Measurements from ENCODE around the genes CXCR5, H2AX and DPAGT1.

- RRBS = no CpG with 5 or more reads among the region's 17 CpGs
Observed at GRCh38 chr11:118438237-118439164, 2.2 kb downstream of the KMT2A start.

- RRBS = no CpG with 5 or more reads among the region's 3 CpGs
Observed at GRCh38 chr11:118495481-118495837, 31.8 kb upstream of the TTC36 start.

DNA sequence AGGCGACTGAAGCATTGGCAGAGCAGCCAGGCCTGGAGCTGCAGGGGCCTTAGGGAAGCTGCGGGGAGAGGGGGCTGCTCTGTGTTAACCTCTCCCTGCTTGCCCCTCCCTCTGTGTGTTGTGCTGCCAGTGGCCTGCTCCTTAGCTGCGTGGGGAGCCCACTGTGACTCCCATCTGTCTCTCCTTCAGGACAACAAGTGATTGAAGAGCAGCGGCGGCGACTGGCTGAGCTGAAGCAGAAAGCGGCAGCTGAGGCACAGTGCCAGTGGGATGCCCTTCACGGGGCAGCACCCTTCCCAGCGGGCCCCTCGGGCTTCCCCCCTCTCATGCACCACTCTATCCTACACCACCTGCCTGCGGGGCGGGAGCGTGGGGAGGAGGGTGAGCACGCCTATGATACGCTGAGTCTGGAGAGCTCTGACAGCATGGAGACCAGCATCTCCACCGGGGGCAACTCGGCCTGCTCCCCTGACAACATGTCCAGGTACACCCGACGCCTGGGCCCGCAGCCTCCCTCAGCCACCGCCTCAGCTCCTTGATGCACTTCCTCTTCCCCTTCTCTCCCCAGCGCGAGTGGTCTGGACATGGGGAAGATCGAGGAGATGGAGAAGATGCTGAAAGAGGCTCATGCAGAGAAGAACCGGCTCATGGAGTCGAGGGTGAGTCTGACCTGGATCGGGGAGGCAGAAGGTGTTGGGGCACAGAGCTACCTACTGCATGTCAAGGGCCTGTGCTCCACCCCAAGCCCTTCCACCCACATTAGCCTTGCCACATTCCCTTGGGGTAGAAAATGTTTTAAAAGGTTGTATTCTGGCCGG is 34.1 kb downstream of the TREH start:
- RRBS = no CpG with 5 or more reads among the region's 28 CpGs

DNA sequence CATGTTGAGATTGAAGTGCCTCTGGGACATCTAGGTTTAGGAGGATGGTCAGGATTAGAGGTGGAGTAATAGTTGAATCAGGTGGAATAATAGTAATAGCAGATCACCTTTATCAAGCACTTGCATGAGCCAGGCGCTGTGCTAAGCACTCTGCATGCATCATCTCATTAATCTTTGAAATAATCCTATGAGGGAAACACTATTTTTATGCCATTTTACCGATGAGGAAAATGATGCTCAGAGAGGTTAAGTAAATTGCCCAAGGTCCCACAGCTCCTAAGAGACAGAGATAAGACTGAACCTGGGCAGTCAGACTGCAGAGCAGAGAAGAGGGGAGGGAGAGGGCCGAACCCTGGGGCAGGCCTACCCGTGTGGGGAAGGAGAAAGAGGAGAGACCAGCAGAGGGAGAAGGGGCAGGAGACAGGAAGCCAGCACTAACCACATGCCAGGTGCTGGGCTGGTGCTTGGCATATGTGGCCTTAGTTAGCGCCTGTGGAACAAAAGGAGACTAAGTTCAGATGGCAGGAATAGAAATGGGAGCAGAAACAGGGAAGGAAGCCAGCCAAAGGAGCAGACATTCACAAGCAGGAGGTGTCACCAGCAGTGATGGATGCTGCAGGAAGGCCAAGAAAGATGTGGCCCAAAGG is 27.0 kb downstream of the TREH start:
- RRBS = no CpG with 5 or more reads among the region's 5 CpGs

GRCh38 chr11:118659240-118660048 is 20.0 kb downstream of the TREH start:
- RRBS = 2% methylated on average over 4 of the region's 30 CpGs

GRCh38 chr11:118700156-118700740 is 20.8 kb upstream of the TREH start:
- RRBS = no CpG with 5 or more reads among the region's 4 CpGs

DNA sequence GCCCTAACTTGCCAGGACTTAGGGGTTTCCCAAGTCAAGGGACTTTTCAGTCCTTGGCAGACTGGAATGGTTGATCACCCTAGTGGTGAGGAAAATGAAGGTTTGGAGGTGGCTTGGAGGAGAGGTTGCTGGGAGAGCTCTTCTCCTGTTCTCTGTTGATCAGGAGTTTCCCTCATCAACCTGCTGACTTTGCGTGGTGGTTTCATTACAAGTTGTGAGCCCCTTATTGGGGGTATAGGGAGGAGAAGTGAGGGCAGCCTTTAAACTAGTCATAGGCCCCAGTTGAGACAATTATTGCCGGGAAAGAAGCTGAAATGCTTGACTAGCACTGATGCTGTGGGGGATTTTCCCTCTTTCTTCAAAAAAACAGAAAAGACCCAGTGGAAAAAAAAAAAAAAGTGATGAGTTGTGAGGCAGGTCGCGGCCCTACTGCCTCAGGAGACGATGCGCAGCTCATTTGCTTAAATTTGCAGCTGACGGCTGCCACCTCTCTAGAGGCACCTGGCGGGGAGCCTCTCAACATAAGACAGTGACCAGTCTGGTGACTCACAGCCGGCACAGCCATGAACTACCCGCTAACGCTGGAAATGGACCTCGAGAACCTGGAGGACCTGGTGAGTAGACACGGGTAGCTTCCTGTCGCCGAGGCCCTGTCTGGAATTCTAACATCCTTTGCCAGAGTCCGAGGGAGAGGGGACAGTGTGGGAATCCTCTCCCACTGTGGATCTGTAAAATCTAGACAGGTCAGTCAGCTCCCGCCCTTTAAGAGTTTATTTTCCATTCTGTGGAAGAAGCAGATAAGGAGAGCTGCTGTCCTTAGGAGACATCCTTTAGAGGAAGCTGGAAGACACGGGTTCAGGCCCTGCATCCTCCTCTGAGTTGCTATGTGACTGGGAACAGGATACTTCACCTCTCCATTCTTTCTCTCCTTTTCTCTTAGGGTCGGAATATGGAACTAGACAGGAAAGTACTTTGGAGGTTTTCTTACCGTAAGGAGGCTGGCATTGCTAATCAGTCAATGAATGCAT is at the start of gene CXCR5:
Gene CXCR5, plus strand, starts transcription at position 514 of the 1,028 bp plus-strand sequence.
- RRBS = no CpG with 5 or more reads among the region's 20 CpGs

DNA sequence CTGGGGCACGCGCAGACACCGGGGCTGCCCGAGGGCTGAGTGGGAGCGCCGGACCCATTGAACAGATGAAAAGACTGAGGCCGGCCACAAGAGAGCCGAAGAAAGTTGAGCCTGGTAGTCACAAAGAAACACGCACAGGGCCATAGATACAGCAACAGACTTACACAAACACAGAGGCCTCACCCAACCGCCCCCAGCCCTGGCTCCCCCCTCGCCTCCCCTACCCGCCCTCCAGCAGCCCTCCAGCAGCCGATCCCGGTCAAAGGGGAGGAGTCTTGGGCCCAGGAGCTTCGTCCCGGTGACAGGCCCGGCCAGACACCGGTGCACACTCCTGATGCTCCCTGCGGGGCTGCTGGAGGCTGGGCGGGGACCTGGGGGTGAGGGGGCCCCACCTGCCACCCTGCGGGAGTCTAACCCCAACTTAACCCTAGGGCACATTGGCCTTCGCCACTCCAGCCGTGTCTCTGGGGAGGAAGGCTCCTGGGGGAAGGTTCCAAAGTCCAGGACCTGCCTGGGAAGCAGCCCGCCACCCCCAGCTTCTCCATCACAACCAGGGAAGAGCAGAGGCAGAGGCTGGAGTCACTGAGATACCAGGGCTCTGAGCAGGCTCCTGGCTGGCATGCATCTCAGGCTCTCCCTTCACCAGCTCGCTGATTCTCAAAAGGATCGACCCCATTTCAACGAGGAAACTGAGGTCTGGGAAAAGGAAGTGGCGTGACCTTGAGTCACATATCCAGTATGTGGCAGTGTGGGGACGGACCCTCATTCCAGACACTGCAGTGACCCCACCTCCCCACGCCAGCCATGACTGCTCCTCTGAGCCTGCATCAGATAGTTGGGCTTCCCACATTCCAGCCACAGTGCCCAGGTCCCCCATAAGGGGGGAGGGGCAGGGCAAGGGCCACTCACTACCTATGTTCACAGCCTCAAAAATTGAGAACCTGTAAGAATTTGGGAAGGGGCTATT is 14.5 kb downstream of the BCL9L start:
- RRBS = 2% methylated on average over 6 of the region's 30 CpGs

DNA sequence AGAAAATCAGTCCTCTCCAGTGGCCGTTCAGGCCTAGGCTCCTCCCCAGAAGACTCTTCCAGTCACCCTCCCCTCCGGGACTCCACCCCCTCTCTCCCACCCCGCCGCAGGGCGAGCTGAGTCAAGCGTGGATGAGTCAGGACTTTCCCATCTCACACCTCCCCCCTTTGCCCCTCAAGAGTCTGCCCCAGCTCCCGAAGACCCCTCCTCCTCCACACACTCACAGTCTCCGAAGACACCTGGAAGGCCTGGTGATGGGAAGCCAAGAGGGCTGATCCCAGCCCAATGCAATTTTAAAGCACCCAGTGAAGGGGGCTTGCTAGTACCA is 13.8 kb downstream of the BCL9L start:
- RRBS = no CpG with 5 or more reads among the region's 8 CpGs

DNA sequence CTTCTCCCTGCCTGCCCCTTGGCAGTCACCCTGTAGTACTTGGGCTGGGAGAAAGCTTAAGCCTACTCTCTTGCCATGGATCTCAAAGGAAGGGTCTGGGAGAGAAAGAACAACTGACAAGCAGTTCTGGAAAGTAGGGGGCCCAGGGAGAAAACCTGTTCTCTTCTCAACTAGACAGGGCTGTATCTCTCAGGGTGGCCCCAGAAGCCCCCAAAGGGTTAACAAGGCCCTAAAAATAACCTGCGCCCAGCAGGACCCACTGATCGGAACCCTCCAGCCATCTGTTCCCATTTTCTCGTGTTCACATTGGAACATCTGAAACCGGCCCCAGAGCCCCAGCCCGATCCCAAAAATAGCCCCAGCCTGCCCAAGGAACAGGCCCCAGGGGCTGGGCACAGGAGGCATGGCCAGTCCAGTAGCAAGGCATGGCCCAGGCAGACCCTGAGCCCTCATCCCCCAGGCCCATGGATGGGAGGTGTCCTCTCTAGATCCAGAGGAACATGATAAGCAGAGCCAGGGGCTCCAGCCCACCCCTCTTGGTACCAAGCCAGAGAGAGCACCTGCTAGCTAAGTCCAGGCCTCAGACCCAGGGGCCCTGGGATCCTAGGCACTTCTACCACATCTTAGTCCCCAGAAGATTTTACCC is 9.9 kb downstream of the BCL9L start:
- RRBS = no CpG with 5 or more reads among the region's 5 CpGs

DNA sequence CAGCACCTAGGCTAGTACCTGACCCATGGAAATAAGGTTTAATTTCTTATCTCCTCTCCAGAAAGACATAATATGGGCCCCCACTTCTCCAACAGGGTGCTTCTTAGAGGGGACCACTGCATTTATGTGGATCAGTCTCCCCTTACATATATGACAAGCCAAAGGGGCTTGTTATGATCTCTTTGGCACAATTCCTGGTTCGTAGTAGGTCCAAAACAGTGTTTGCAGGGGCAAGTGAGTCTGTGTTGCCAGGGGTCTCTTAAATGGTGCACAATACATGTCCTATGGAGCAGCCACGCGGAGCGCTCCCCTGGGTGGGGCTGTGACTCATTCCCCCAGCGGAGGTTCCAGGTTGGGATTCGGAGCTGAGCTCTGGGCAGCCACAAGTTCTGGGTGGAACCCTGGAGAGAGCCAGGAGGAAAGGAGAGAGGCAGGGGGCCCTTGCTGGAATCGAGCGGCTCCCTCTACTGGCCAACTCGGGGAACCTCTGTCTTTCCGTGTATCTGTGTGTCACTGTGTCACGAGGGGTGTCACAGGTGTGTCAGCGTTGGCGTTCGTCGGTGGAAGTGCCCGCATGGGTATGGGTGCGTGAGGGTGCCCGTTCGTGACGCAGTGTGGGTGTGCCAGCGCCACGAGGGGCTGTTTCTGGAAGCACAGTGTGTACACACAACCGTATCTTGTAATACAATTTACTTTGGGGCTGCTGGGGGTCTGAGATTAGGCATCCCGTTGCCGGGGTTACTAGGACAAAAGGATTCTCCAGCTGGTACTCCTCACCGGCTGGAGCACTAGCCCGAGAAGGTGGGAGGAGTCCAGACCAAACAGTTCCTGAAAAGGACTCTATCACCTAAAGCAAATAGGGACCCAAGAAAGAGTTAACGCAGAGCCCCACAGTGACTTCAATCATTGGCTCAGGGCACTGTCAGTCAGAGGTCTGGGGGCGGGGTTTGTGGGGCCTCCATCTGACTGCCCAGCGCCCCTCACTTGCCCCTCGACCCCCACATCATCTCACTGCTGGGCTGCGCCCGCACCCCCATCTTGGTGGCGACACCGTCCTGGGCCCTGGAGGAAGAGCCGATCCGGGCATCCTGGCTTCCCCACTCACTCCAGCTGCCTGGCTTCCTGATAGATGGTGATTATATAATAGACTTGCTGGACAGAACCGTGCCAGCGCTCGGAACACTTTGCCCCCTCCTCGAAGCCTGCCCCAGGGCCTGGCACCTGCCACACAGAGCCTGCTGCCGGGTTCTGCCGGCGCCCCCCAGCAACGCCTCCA is 2.5 kb upstream of the BCL9L start:
- RRBS = 0% methylated on average over 1 of the region's 45 CpGs

GRCh38 chr11:119014718-119015104 is 3.4 kb downstream of the RPS25 start:
- RRBS = no CpG with 5 or more reads among the region's 3 CpGs

DNA sequence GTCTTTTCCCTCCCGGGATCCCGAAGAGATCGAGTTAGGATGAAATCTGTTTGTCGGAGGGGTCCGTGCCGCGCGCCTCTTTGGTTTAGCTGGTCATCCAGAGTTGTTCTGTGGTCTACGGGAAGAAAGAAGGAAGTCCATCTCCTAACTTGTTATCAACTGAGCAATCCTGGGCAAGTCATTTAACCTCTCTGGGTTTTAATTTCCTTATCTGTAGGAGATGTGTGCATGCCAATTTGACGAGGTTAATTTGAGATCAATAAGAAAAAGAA is 348 bp downstream of the VPS11 start:
- RRBS = no CpG with 5 or more reads among the region's 10 CpGs

- RRBS = 2% methylated on average over 20 of the region's 52 CpGs
Observed at GRCh38 chr11:119093879-119094624, 1.2 kb downstream of the H2AX start.

GRCh38 chr11:119094625-119095536 is at the start of gene H2AX:
Gene H2AX, minus strand, starts transcription at chr11:119095465.
- RRBS = 1% methylated on average over 36 of the region's 106 CpGs

GRCh38 chr11:119096356-119097366 is 1.4 kb upstream of the H2AX start:
- RRBS = no CpG with 5 or more reads among the region's 9 CpGs

DNA sequence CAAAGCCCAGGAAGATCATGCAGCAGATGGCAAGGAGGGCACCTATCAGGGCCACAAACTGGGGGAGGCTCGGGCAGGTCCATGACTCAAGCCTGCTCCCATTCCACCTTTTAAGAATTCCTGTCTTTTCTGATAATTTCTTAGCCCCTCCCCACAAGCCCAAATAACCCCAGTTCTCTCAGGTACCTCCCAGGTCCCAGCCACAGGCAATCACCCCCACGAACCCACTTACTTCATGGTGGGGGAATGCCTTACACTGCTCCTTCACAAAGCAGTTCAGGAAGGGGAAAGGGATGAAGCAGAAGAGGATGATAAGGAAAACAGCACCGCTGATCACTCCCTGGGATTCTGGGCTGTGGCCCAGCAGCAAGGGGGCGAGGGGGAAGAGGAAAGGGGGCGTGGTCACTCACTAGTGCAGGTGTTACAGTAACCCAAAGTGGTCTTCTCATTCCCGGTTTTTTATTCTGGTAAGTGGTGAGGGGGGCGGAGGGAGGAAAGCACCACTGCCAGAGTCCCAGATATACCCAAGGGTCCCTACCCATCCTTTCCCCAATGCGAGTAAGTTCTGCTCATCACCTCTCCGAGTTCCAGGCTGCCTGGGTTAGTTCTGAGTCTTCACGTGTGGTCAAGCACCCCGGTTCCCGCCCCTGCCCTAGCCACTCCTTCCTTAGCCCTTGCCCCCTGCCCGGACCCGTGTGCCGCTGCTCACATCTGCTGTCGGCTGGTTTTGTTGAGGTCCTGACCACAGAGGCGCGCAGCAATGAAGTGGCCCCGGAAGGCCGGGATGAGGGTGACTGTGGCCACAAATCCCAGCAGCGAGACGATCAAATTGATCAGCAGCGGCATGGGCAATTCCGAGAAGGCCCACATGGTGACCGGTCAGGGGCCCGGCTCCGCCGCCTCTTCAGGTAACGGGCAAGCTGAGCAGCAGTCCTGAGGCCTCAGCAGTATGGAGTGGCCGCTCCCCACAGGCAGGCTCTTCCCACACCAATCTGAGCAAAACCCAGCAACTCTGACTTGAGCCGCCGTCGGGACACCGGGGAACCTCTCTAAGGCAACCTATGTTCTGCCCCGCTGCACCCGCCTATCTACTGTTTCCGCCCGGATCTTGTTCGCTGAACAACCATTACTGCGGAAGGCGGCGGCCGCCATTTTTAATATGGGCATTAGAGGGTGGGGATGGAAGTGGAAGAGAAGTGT is at the start of gene DPAGT1:
Gene DPAGT1, minus strand, starts transcription at position 1,068 of the 1,200 bp plus-strand sequence.
- RRBS = 4% methylated on average over 17 of the region's 43 CpGs

DNA sequence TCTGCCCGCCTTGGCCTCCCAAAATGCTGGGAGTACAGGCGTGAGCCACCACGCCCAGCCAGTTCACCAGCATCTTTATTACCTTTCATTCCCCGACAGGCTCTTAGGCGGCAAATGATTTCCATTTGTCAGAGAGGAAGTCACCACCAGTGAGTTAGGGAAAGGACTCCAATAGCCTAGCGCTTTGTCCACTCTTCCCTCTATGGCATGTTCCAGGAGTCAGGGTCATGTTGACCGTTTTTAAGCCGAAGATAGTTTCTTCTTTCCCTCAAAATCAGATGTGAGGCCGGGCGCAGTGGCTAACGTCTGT is 1.4 kb upstream of the DPAGT1 start:
- RRBS = no CpG with 5 or more reads among the region's 11 CpGs

DNA sequence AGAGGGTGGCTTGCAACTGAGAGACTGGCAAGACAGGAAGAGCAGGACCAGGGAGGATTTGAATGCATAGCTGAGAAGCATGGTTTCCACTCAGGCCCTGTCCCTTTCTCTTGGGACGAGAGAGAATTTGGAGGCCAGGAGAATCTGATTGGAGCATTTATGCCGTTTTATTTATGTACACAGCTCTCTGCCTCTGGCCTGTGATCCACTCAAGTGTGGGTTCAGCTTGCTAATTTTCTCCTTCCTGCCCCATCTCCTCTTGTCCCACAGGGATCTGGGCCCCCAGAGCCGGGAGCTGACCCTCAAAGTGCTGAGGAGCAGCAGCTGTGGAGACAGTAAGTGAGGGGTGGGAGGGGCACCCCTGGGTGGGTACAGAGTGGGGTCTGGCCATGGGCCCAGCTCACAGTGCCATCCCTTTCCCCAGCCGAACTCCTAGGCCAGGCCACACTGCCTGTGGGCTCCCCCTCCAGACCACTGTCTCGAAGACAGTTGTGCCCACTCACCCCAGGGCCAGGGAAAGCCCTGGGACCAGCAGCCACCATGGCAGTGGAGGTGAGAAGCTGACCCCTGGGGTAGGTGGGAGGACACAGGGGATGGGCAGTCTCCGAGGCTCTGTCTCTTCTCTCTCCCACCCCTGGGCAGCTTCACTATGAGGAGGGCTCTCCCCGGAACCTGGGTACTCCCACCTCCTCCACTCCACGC is 5.1 kb downstream of the C2CD2L start:
- RRBS = 96% methylated on average over 2 of the region's 8 CpGs

DNA sequence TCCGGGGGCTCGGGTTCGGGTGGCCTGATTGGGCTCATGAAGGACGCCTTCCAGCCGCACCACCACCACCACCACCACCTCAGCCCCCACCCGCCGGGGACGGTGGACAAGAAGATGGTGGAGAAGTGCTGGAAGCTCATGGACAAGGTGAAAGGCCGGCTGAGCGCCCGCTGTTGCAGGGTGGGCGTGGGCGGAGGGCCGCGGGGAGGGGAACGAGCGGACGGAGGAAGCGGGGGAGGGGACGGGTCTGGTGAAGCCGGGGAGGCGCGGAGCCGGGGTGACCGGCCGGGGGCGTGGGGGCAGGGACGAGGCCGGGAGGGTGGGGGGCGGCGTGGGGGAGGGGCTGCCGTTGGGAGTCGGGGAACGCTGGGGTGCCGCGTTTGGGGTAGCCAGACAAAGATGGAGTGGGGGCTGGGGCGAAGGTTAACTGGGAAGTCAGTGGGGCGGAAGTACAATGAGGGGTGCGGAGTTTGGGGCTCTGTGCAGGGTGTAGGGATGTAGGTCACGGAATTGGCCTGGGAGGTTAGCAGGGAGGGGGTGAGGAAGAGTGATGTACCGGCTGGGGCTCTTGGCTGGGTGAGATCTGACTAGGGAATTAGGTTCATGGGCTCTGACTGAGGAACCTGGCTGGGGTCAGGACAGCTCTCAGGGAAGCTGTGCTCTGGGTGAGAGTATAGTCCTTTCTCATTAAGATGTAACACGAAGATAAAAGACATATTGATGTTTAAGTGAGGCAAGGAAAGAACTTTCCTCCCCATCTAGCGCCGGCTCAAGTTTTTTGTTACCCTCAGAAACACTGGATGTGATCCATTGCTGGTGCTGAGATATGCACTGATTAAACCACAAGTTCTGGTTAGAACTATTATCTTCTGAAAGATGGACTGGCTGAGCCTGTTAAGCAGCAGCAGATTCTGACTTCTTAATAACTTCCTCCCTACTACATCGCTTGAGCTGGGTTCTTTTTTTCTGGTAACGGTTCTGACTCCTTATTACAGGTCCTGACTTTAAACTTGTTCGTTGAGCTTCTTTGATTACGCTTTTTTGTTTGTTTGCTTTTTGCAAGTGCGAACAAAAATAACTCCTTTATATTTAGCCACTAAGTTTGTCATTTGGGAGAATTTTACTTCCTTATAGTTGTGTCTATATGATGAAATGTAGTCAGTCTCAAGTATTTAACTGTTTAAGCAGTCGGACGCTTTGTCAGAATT is 731 bp downstream of the CBL start:
- RRBS = 4% methylated on average over 7 of the region's 51 CpGs

Measured in HCT116 (cell line).